ENCODE measurements around the genes OR5M11, OR5AK2, PRG2, TIMM10 and SMTNL1.

GRCh38 chr11:47863038-47863473 is 14.9 kb upstream of the NUP160 start:
- PRO-cap, 3 experiments: no peak in any of the 3 experiments
- RAMPAGE, long total RNA: no peak

- PRO-cap, 3 experiments: no peak in any of the 3 experiments
- RAMPAGE, long total RNA: no peak
These were observed 56.3 kb upstream of the PTPRJ start for GRCh38 chr11:47924154-47924409.

- PRO-cap, 3 experiments: no peak in any of the 3 experiments
- RAMPAGE, long total RNA: no peak
These were observed 29.8 kb upstream of the PTPRJ start for GRCh38 chr11:47950620-47950977.

- PRO-cap, 3 experiments: no peak in any of the 3 experiments
- RAMPAGE, long total RNA: no peak
These were observed 27.2 kb downstream of the PTPRJ start for GRCh38 chr11:48007464-48008099.

- PRO-cap, 3 experiments: no peak in any of the 3 experiments
- RAMPAGE, long total RNA: no peak
These were observed 44.2 kb downstream of the PTPRJ start for GRCh38 chr11:48024385-48025104.

DNA sequence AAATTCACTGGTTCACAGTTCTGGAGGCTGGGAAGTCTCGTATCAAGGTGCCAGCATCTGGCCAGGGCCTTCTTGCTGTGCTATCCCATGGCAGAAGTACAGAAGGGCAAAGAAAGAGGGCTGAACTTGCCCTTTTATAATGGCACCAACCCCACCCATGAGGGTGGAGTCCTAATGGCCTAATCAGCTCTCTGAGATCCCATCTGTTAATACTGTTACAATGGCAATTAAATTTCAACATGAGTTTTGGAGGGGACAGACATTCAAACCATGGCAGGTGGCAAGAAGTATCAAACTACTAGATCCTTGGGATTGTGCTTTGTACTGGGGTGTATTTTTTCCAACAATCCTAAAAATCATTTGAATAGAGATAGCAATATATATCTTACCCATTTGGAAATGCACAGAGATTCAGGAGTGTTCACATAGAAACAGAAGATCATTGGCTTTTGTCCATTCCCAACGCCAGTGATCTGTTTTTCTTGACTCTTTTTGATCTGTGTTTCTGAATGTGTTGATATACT is 91.9 kb downstream of the PTPRJ start:
- PRO-cap, 3 experiments: no peak in any of the 3 experiments
- RAMPAGE, long total RNA: no peak

DNA sequence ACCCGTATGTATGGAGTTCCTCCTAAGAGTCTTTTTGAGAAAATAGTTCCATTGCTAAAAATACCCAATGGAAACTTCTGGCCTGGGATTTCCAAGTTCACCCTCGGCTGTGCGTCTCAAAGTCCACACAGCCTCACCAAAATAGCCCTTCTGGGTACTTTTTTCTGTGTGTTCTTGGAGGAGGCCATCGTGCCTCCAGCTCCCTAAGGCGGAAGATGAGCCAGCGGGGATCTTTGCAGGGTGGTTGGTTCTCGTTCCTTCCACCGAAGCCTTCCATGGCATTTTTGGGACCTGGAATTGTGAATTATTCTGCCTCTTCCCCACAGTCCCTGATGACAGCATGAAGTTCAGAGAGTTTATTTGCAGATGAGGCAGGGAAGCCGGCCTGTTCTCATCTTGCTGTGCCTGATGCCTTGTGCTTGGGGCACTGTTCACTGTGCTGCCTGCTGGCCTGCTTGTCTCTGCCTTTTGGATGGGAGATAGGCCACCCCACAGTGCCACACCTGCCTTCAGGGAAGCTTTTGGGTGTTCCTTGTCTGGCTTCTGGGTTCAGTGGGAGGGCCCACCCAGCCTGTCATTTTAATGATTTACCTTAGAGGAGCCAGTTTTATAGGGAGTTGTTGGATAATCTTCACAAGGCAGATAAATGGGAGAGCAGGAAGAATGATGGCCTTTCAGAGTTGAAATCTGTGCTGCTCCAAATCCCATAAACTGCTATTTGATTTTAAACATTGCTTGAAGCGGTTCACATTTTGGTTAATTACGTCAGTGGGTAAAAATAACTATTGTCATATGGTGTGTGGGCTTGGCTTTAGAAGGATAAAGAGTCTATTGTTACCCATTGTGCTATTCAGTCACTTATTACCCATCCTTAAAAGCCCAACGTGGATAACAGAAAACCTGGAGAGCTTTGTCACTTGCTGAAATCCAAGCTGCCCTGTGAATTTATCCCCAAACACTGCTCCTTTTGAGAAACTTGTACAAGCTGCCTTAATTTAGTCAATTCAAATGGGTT is 112.6 kb upstream of the OR4B1 start:
- PRO-cap, 3 experiments: peak in 1 of 3 experiments; most common plus-strand start position 849 of the sequence (in 1); most common minus-strand start position 720 of the sequence (in 1)
- RAMPAGE, long total RNA: no peak

- PRO-cap, 3 experiments: no peak in any of the 3 experiments
- RAMPAGE, long total RNA: no peak
These were observed 46.5 kb upstream of the OR4B1 start for GRCh38 chr11:48169712-48170883.

GRCh38 chr11:49911194-49911393 is 41.1 kb upstream of the OR4C13 start:
- PRO-cap, 3 experiments: no peak in any of the 3 experiments
- RAMPAGE, long total RNA: no peak

GRCh38 chr11:50169768-50170375 is 187.5 kb upstream of the OR4C12 start:
- PRO-cap, 3 experiments: no peak in any of the 3 experiments
- RAMPAGE, long total RNA: no peak

DNA sequence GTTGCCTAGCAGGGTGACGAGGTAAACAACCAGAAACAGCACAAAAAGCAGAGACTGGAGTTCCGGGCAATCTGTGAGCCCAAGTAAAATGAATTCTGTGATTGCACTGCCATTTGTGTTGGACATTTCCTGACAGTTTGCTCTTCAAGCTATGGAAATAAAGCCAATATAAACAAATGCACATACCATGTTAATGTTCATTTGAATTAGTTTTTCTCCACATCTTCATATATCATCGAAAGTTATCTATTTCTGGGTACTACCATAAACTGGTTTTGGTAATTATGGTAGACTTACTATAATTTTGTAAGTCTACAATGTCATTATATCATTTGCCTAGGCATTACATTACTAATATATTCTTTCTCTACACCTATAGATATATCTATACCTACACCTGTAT is at the start of gene OR5M11:
OR5M11 (minus strand) TSS at position 126 of the 403 bp plus-strand sequence.
- PRO-cap, 3 experiments: no peak in any of the 3 experiments
- RAMPAGE, long total RNA: no peak

- PRO-cap, 3 experiments: no peak in any of the 3 experiments
- RAMPAGE, long total RNA: no peak
These were observed at the start of gene OR5AK2 for GRCh38 chr11:56988727-56989195. TSS of gene OR5AK2 (plus strand) at chr11:56988914.

- PRO-cap, 3 experiments: no peak in any of the 3 experiments
- RAMPAGE, long total RNA: no peak
These were observed 31.8 kb downstream of the TNKS1BP1 start for GRCh38 chr11:57292954-57293388.

GRCh38 chr11:57390344-57390899 is at the start of gene PRG2:
TSS of gene PRG2 (minus strand) at chr11:57390650.
- PRO-cap, 3 experiments: no peak in any of the 3 experiments
- RAMPAGE, long total RNA: no peak

DNA sequence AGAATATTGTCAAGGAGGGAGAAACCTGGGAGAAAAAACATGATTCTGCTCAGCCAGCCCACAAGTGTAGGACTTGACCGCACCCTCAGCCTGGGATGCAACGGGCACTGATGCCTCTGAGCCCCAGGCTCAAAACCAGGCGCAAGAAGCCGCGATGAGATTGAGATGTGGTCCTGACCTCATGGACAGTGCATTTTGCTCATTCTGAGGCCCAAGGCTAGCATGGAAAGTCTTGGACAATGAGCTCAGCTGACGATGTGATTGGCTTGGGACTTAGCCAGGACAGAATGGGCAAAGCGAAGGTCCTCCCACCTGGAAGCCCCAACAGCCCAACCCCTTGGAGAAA is 2.9 kb downstream of the SLC43A3 start:
- PRO-cap, 3 experiments: no peak in any of the 3 experiments
- RAMPAGE, long total RNA: no peak

GRCh38 chr11:57463159-57463915 is 3.0 kb downstream of the RTN4RL2 start:
- PRO-cap, 3 experiments: no peak in any of the 3 experiments
- RAMPAGE, long total RNA: no peak

- PRO-cap, 3 experiments: no peak in any of the 3 experiments
- RAMPAGE, long total RNA: no peak
These were observed 16.6 kb downstream of the RTN4RL2 start for GRCh38 chr11:57476811-57477383.

DNA sequence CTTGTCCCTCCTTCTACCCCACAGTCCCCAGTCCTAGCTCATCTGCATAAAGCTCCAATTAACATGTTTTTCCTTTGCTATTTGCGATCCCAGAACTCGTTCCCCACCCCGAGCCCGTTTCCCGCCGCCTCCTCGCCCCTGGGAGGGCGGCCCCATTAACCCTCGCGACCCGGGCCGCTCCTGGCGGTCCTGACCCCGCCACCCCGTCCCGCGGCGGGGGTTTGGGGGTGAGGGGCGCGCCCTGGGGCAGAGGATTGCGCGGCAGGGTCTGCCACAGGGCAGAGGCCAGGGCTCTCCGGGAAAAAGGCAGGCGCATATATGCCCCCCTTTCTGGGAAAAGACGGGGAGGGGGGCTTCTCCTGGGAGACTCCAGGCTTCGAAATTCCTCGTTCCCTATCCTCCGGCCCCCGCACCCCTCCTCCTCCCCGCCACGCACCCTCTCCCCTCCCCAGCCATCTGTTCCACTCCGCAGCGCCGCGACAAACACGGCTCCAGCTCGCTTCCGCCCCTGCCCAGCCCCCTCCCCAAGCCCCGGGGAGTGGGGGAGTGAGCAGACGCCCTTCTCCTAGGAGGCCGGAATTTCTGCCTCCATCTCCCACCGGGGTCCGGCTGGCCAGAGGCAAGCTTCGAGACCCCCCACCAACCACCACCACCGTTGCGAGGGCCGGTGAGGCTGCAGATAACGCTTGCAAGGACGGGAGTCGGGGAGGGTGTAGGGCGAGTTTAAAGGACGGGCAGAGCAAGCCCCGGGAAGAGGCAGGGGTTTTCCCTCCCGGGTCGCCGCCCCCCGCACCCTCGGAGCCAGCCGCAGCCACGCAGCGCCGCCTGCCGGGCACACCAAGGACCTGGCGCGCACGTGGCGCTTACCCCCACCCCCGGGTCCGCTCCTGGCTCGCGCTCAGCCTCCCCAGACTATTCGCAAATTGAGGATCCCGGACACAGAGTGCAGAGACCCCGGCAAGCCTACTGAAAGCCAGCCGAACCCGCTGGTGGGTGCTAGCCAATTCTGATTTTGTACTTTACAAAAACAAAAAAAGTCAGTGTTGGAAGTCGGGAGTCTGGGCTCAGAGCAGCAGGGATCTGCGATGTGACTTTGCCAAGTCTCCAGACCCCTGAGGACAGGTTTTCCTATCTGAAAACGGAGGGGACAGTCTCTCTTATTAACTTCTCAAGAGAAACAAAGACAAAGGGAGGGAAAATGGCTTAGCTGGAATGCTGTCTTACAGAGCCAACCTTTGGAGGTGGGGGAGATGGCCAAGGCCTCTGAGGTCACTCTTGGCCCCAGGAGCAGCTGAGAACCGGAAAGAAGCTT is 22.5 kb downstream of the RTN4RL2 start:
- PRO-cap, 3 experiments: no peak in any of the 3 experiments
- RAMPAGE, long total RNA: no peak

GRCh38 chr11:57530564-57531903 is at the start of gene TIMM10:
TSS of gene TIMM10 (minus strand) at chr11:57530754.
- PRO-cap, 3 experiments: peak in 3 of 3 experiments; most common plus-strand start chr11:57530824 (in 3); most common minus-strand start chr11:57530979 (in 3)
- RAMPAGE, long total RNA: no peak

- PRO-cap, 3 experiments: no peak in any of the 3 experiments
- RAMPAGE, long total RNA: no peak
These were observed at the start of gene SMTNL1 for GRCh38 chr11:57537058-57537765. TSS of gene SMTNL1 (plus strand) at chr11:57537595.

Measured in cerebellum (tissue), 5 donors.